A375 (cell line): ENCODE results near the genes C2orf81 and LBX2.

DNA sequence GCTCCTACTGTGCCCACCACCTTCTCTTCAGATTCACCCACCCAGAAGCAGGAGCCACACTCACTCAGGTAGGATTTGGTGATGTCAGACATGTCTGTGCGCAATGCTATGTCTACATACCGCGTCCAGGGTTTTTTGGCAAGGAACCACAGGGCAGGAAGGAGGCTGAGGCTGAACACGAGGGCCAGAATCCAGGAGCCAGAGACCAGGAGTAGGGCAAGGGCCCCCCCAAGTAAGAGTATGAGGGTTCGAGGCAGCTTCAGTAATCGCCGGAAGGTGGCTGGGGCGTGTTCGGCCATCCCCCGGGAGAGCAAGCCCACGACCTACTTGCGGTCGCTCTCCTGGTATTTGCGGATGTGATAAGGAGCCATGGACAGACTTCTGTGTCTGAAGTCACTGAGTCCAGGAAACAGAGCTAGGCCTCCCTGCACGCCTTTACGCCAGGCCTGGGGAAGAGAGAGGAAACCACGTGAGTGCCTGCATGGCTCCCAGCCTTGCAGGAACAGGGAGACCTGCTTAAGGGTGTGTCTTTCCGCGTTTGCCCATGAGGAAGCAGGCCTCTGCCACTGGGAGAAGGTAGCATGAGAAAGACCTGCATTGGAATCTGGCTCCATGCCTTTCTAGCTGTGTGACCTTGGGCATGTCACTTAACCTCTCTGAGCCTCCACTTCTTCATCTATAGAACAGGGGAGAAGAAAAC, 36.1 kb downstream of the TPRKB start:
- RAMPAGE, long total RNA = no peak

- RAMPAGE, long total RNA = no peak
Observed at GRCh38 chr2:73730651-73731253, 6.4 kb downstream of the TPRKB start.

DNA sequence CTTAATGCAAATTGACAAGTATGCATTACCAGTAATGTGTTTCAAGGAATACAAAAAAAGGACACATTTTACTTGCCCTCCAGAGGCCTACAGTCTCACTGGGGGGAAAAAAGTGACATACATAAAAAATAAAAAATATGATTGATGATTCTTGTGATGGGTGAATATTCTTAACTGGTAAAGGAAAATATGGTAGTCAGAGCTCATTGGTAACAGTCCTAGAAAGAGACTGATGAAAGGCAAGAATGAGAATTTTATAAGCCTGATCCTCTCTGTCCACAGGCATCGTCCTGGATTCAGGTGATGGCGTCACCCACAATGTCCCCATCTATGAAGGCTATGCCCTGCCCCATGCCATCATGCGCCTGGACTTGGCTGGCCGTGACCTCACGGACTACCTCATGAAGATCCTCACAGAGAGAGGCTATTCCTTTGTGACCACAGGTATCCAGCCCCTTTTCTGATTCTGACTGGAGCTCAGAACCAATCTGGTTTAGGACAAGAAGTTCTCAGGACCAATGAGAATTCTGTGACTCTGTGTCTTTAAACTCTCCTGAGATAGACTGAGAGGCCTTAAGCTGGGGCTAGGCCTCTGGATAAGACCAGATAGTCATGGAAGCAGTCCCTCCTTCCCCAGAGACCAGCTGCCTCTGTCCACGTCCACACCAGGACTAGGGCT, 13.3 kb upstream of the DGUOK start:
- RAMPAGE, long total RNA = no peak

- RAMPAGE, long total RNA = no peak
Observed at GRCh38 chr2:73917798-73918747, 8.6 kb upstream of the DGUOK start.

DNA sequence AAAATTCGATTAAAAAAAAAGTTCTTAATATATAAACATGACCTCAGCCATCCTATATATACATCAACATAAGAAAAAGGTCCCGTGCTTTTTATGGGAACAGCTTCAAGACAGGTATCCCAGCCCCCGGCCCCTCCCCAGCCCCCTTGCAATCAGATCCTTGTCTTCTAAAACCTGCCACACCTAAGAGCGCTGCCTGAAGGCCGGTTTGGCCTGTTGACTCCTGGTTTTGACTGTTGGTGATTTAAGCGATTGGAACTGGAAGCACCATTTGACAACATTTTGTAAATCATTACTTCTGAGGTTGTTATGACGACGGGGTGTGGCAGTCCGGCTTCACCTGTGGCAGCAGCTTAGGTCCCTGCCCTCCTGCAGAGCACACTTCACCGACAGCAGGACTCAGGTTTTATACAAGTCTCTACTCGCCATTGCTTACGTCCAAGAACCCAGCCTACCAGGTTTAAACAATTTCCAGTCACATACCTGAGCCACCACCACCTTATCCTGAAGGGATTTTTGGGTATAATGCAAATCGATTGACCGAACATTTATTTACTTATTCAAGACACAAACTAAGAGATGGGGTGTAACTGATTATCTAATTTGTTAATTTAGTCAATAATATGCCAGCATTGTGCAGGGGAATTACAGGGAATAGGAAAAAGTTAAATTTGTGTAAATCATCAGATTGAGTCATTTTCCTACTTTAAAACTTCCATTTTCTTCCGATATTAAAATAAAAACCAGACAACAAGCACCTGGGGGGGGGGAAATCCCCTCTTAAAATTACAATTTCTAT, 726 bp upstream of the DGUOK start:
- RAMPAGE, long total RNA = no peak

- RAMPAGE, long total RNA = no peak
Observed at GRCh38 chr2:73951307-73951868, 24.7 kb downstream of the DGUOK start.

- RAMPAGE, long total RNA = no peak
Observed at GRCh38 chr2:73985354-73985434, 484 bp downstream of the TET3 start.

GRCh38 chr2:73993101-73994181, 8.7 kb downstream of the TET3 start:
- RAMPAGE, long total RNA = no peak

- RAMPAGE, long total RNA = no peak
Observed at GRCh38 chr2:74047131-74047523, 62.4 kb downstream of the TET3 start.

GRCh38 chr2:74054238-74054657, 69.5 kb downstream of the TET3 start:
- RAMPAGE, long total RNA = no peak

DNA sequence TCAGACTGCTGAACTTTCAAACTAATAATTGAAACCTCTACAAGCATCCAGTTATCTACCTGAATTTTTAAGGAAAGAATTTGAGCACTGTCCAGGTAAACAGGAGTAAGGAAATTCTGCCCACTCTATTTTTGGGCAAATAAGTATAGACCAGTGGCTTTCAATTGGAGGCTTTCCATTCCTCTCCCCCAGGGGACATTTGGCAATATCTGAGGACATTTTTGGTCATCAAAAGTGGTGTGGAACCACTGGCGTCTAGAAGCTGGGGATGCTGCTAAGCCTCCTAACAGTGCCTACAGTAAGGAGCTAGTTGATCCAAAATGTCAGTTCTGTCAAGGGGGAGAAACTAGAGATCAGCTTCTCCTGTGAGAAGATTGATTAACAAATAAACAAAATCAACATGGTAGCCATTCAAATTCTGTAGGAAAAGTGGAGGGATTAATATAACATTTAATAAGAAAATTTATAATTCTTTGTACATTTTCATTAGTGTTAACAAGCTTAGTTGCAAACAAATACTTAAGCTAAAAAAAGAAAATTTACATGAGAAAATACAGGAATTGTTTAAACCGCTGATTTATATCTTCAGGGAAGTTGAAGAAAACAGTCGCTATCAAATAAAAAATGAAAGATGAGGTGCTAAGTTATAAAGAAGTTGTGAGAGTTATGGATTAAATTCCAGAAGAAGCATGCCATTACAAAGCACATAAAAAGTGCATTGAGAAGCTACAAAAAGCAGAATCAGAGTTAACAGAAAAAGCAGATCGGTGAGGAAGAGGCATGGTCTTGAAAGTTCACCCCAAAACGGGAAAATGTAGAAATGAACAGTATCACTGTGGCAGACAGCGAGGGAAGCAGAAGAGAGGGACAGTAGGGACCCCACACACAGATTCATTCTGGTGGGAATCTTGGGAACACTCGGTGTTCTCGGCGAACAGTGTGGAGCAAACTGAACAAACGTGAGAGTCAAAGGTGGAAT, 73.0 kb downstream of the TET3 start:
- RAMPAGE, long total RNA = no peak

DNA sequence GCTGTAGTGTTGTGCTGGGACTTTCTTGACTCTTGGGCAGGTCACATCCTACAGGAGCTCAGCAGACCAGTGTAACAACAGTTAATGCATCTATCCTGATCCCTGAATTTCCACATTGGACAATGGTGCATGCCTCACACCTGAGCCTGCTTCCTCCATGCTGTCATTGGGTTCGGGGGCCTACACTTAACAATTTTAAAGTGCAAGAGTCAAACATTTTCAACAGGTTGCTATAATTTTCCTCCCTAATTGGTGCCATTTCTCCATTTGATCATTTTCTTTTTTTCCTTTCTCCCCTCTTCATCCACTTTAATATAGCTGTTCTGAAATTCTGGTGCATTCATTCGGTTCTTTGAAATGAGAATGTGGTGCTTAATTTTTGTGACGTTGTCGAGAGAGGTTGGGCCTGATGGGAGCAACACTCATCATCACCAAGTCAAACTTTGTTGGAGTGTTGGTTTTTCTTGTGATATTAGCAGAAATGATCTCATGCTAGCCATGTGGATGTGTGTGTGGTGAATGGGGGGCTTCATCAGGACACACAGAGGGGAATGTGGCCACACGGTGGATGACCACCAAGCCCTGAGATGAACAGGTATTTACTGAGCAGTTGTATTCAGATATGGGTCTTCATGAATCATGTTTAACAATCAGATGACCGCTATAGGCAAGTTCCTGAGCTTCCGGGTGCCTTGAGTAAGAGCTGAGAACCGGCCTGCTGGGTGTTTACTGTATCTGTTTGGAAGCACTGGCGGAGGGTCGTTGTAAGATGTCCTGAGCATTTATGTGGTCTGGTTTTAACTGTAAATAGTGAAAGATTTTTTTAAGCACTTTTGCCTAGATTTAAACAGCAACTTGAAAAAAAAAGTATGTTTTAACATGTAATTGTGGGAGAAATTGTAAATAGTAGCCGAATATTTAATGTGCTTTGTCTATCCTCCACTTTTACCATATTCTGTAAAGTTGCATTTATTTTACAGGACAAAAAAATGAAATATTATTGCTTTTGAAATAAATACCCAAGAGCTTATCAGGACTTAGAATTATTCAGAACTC, 44.1 kb downstream of the BOLA3 start:
- RAMPAGE, long total RNA = no peak

- RAMPAGE, long total RNA = no peak
Observed at GRCh38 chr2:74385234-74385865, 5.2 kb upstream of the DCTN1 start.

GRCh38 chr2:74421176-74421837, at the start of gene C2orf81:
C2orf81 (minus strand) TSS chr2:74421619.
- RAMPAGE, long total RNA = no peak

DNA sequence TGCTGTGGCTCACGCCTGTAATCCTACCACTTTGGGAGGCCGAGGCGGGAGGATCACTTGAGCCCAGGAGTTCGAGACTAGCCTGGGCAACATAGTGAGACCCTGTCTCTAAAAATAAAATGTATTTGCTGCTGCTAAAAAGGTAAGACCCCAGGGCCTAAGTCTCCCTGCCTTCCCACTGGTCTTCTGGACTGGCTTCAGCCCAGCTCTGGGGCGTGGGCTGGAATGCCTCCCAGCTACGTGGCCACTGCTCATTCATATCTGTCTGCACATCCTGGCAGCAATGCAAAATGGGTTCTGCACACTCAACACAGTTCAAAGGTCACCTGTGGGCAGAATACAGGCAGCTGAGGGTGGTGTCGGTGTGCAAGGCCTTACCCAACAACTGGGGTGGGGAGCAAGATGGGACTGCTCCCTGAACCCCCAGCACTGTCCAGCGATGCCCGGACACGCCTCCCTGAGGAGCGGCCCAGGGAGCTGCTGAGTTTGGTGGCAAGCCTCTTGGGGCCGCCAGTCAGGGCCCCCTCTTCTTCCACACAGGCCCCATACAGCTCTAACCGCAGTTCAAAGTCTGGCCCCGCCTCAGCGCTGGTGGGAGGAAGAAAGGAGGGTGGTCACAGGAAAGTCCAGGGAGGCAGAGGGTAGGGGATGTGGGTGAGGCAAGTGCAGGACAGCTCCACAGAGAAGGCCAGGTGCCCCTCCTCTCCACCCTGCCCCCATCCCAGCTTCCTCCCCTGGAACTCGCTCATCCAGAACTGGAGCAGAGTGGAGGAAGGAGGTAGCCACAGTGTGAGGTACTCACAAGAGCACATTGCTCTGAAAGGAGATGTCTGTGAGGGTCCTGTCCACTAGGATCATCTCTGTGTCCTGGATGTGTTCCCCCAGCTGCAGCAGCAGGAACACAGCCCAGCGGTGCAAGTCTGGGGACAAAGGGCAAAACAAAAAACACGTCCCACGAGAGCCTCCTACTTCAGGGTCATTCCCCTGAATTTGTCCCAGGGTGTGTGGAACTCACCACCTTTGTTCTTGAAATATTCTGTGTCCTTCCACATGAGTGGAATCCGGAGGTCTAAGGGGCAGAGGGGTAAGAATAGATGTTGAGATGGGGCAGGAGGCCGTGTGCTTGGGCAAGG, 8.3 kb downstream of the WDR54 start:
- RAMPAGE, long total RNA = no peak

- RAMPAGE, long total RNA = no peak
Observed at GRCh38 chr2:74452349-74452914, 2.5 kb upstream of the INO80B start.

GRCh38 chr2:74483151-74483650, 320 bp downstream of the TTC31 start:
- RAMPAGE, long total RNA = no peak

GRCh38 chr2:74489002-74489354, 6.1 kb downstream of the TTC31 start:
- RAMPAGE, long total RNA = no peak

GRCh38 chr2:74499386-74500010, at the start of gene LBX2:
LBX2 (minus strand) TSS chr2:74499603.
- RAMPAGE, long total RNA = no peak

DNA sequence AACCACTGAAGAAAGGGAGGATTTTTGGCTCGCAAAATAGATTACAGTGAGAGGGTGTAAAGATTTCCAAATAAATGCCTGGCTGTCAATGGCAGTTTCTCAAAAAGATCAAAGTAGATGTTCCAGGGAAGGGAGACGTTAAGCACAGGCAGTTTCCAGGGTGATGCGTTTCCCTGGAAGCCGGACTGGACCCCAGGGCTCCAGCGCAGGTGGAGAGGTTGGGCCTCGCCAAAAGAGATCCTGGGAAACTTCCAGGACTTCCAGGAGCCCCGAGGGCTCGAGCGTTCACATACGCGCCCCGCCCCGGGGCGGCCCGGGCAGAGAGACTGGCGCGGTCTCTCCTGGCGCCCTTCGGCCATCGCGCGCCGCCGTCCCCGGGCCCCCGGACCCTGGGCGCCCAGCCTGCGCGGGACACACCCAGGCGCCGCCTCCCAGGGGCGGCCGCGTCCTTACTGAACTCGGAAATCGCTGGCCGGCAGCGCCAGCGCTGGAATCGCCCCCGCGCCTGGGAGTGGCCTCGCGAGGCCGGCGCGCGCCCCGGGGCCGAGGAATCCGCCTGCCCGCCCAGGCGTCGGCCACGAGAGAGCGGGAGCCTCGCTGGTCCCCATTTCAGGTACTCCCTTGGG, 5.1 kb downstream of the LOXL3 start:
- RAMPAGE, long total RNA = no peak